Metastatic Liver Carcinoma in the Lung (tissue), 2 donors: Measurements from ENCODE around the gene SLC6A13.

- PRO-cap, 2 experiments = no peak in any of the 2 experiments
Measured at GRCh38 chr12:179270-180203, 34.4 kb downstream of the SLC6A12 start.

DNA sequence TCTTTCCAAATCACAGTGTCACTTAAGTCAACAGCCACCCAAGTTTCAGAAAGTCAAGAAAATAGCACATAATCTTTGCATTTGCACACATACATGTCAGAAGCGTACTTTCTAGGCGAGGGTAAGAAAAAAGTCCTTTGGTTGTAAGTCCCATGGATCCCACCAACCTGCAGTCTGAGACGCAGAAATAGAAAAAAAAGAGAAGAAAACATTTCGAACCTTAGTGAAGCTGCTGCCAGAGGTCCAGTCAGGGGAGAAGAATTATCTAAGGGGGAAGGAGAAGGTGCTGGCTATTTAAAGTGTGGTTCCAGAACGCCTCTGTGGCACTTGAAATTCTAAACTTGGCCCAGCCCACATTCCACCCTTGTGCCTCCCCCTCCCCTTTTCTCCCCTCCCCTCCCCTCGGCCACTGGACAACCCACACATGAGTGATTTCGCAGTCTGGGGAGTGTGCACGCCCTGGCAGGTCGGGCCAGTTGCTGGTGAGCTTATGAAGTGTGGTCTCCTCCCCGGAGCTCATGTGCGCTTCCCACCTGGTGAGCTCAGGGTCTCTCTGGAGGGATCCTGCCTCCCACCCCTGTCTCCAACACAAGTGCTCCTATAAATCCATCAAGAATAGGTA, at the start of gene SLC6A13:
Gene SLC6A13 (minus strand): TSS at position 267 of the 622 bp plus-strand sequence.
- PRO-cap, 2 experiments = no peak in any of the 2 experiments

GRCh38 chr12:358532-358862, 30.6 kb downstream of the KDM5A start:
- PRO-cap, 2 experiments = no peak in any of the 2 experiments

GRCh38 chr12:377617-378075, 11.5 kb downstream of the KDM5A start:
- PRO-cap, 2 experiments = no peak in any of the 2 experiments

DNA sequence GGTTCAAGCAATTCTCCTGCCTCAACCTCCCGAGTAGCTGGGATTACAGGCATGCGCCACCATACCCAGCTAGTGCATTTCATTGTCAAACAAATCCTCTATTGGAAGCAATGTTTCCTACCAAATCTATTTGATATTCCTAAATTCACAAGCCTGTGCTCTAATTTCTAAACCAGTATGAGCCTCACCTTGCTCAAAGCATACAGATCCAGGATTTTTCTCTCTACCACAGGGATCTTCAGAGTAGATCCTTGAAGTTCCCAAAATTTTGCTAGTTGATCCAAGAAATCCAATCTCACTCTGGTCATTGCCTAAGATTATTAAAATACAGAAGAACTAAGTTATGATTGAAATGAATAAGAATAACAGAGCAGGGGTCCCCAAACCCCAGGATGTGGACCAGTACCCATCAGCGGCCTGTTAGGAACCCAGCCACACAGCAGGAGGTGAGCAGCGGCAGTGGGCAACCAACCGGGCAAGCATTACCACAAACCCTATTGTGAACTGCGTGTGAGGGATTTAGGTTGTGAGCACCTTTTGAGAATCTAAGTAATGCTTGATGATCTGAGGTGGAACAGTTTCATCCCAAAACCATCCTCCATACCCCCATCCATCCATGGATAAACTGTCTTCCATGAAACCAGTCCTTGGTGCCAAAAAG, 5.1 kb downstream of the KDM5A start:
- PRO-cap, 2 experiments = no peak in any of the 2 experiments

DNA sequence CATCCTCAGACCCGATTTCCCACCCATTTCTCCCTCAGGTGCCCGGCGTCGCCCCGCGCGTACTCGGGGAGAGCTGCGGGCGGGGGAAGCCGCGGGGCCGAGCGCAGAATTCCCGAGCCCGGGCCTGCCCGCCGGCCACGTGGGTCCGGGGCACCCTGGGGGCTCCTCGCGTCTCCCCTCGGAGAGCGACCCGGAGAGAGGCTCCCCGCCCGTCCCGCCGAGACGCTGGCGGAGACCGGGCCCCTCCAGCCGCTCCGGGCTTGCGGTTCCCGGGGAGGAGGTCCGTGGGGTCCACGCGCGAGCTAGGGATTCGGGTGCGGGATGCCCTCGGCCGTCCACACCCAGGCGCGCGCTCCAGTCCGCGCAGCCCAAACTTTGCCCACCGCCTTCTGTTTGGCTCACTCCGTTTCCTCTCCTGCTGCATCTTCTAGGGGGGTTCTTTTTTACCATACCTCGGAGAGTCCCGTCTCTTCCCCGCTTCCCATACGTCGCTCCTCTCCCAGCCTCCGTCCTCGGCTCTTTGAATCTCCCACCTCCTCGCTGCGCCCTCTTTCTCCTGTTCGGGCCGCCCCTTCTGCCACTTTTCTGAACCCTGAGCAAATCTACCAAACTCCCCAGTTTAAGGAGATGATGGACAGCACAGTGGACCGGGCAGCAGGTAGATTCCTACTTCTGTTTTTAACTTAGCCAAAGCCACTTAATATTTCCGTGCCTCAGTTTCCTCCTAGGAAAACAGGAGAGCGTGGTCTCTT, 1.1 kb downstream of the B4GALNT3 start:
- PRO-cap, 2 experiments = no peak in any of the 2 experiments

DNA sequence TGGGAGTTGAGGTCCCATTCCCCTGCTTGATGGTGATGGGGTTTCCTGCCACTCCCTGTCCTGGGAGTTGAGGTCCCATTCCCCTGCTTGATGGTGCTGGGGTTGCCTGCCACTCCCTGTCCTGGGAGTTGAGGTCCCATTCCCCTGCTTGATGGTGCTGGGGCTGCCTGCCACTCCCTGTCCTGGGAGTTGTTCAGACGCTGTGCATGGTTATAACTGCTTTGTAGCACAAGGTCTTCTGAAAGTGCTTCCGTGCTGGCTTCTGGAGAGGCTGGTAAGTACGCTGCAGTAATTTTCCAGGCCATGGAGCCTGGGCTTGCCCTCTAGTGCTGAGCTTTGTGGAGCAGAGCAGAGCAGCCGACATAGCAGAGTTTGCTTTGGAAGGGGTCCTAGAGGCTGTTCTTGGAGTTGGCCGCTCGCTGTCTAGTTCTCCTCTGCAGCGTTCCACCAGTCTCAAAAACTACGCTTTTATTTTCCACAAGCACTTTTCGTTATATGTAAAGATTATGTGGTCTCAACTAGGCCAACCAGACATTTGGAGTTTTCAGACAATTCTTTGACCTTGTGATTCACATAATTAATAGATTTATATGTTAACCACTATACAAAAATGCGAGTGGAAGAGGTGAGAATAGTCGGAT, 6.3 kb downstream of the B4GALNT3 start:
- PRO-cap, 2 experiments = no peak in any of the 2 experiments

DNA sequence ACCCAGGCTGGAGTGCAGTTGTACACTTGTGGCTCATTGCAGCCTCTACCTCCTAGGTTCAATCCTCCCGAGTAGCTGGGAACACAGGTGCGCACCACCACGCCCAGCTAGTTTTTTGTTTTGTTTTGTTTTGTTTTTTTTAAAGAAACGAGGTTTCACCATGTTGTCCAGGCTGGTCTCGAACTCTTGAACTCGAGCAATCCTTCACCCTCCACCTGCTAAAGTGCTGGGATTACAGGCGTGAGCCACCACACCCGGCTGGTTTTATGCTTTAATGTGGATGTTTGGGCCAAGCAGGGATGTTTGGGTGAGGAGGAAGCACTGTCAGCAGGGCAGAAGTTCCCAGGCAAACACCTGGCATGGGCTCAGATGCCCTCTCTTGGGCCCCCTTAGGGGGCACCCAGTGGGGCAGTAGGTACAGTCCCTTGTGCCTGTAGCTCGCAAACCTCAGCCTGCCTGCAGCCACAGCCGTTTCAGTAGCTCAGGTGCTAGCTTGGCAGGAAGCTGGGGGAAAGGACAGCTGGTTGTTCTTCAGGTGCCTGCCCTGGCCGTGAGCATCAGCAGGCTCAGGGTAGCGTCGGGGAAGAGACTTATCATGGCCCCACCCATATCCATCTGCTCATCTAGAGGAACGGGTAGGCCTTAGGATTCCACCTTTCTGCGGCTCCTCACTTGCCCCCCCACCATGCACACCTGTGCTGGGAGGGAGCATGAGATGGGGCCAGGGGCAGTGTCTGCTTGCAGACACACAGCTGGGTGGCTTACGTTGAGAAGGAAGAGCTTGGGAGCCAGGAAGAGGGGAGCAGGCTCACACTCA, 67.4 kb downstream of the B4GALNT3 start:
- PRO-cap, 2 experiments = no peak in any of the 2 experiments

GRCh38 chr12:561214-561771, 101.6 kb downstream of the B4GALNT3 start:
- PRO-cap, 2 experiments = no peak in any of the 2 experiments

DNA sequence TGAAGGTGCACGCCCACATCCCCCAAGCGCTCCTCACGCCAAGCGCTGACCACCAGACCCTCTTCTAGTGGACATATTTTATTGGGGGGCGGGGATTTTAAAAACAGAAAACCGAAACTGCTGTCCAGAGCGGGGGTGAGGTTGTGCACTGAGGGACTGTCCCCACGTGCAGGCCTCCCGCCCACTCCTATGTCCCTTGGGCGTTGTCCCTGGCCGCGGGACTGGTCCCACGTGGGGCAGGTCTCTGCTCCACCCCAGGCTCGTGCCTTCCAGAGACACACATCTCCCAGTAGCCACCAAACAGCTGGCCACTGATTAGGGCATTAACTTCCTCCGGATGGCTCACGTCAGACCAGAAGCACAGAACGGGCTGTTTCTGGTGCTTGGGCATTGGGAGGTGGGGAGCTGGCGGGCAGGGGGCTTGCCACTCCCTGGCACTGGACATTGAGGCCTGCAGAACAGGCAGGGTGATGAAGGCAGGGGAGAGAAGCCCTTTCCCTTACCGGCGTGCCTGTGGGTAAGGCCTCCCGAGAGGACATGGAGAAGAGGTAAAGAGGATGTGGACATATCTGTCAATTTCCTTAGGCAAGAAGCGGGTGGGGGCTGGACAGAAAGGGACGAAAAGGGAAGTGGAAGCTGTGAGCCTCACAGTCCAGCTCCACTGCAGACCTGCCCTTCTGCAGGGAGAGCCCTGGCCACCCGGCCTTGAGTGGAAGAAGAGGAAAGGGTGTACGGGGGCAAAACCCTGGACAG, 101.3 kb downstream of the NINJ2 start:
- PRO-cap, 2 experiments = peak in 2 of 2 experiments; most common plus-strand start position 390 of the sequence (in 2)

DNA sequence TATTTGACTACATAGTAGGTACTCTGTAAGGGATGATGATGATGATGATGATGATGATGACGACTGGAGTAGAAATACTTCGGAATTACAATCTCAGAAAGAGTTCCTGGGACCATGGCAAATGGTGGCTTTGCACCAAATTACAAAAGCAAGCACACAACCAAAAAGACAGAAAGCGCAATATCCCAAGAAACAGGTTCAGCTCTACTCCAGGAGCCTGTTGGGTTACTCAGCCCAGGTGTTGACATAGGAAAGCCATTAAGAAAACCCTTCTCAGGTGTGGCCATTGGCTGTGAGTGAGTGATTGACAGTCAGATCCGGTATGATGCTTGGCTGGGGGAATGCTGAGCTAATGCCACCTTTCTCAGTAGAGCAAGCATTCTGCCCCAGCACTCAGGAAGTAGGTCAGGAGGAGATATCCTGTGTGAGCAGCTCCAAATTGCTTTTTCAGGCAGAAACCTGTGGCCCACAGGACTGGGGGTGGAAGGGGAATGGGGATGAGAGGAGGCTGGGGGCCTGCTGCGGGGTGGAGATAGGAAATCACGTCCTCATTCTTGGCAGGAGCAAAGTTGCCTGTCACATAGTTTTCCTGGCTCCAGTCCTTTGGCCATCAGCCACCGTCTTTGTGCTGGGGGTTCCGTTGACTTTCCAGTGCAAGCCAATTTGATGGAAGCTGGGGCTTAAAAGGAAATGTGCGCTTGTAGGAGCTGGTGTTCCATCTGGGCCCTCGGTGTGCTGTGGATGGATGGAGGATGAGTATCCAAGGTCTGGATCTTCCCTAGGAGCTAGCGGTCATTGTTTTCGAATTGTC, 55.7 kb downstream of the NINJ2 start:
- PRO-cap, 2 experiments = no peak in any of the 2 experiments

- PRO-cap, 2 experiments = no peak in any of the 2 experiments
Measured at GRCh38 chr12:611159-611487, 52.1 kb downstream of the NINJ2 start.

DNA sequence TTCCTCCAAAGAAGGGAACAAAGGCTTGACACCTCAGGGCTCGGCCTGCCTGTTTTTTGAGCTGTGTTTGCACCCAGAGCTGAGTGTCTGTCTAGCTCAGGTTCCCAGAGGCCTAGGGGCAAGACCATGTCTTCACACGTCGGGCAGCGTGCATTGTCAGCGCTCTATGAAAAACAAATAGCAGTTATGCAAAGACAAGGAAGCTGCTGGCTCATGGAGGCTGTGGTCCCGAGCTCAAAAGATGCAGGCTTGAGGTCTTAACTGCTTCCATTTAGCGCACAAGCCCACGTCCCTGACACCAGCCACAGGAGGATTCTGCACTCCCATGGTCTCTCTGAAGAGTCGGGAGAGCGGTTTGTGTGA, 48.6 kb downstream of the NINJ2 start:
- PRO-cap, 2 experiments = no peak in any of the 2 experiments

DNA sequence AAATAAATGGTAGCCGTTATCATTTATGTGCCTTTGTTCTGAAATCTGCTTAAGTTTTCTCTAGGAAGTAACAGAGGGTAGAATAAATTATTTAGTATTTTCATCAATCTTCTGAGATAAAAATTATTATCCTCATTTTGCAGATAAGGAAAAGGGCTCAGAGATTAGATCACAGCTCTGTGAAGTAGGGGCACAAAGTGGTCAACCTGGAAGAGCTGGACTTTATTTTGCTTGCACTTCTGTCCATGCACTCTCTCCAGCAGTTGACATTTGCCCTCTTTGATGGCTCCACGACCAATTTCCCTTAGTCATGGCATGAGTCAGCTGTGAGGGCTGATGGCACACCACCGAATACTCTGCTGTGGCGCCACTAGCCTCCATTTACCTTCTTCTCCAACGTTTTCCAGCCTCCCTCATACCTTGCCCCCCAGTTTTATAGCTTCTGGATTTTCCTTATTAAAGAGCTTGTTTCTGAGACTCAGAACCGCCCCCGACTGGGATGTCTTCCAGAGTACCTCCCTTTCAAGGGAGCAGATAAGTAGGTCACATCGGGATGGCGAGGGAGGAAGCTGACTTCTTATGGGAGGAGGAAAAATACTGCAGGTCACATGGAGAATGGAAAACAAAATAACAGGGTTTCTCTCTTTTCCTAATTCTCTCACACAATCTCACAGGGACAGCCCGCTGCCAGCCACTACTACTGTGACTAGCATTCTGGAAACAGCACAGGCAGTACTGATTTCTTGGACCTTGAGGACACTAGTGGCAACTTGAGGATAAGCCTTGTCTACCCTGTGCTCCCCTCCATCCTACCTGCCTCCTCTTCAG, 17.6 kb downstream of the NINJ2 start:
- PRO-cap, 2 experiments = no peak in any of the 2 experiments

GRCh38 chr12:749810-750475, 2.4 kb upstream of the WNK1 start:
- PRO-cap, 2 experiments = no peak in any of the 2 experiments

DNA sequence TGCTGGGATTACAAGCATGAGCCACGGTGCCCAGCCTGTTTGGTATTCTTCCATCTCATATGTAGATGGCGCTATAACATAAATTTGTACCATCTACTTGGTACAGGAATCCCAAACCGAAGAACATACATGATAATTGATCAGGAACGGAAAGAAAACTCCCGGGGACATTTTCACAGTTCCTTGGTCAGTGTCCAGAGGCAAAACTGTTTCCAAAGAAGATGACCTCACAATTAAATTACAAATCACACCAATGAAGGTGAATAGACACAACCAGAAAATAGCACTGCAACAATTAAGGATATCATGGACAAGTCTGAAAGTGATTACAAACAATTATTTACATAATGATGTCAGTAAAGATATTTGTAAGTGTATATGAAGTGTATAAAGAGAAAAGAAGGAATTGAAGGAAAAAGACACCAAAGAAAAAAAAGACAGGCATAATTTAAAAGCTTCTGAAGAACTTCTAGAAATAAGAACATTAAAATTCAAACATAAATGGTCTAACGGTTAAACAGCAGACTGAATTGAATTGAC, 64.2 kb downstream of the WNK1 start:
- PRO-cap, 2 experiments = no peak in any of the 2 experiments

- PRO-cap, 2 experiments = no peak in any of the 2 experiments
Measured at GRCh38 chr12:910286-911431, 38.8 kb downstream of the RAD52 start.

- PRO-cap, 2 experiments = no peak in any of the 2 experiments
Measured at GRCh38 chr12:1080618-1080839, 89.5 kb downstream of the ERC1 start.

DNA sequence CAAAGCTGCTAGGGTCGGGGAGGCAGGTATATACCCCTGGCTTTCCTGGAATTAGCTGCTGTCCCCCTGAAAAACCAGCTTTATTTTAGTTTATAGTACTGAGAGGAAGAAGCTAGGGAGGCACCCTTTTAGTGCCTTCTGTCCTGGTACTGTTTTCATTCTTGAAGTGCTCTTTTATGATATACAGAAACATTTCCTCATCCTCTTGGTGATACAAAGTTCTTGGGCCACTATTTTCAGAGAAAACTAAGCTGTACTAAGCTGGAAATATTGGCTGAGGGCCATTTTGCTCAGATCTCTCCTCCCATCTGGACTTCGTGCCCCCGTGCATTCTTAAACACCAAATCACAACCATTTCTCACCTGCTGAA, 159.0 kb downstream of the FBXL14 start:
- PRO-cap, 2 experiments = no peak in any of the 2 experiments

- PRO-cap, 2 experiments = no peak in any of the 2 experiments
Measured at GRCh38 chr12:1443803-1444465, 150.4 kb downstream of the FBXL14 start.